Mesothelial cell of epicardium (in vitro differentiated cells): ENCODE data around the genes ZNF281 and CSRP1.

DNA sequence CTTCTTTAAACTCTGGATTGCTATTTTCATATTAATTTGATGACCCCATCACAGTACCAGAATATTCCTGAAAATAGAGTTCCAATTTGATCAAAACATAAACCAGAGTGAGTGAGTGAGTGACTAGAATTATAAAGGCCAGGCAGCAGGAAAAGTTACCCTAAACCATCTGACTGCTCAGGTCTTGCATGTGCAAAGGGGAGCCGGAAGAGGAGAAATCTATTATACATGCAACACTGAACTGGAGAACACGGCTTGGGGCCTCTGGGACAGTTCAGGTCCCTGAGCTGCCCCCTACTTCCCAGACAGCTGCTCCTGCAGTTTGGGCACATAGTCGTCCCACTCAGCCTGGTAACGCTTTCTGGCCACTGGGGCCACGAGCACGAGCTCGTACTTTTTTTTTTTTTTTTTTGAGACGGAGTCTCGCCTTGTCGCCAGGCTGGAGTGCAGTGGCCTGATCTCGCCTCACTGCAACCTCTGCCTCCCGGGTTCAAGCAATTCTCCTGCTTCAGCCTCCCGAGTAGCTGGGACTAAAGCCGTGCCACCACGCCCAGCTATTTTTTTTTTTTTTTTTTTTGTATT is 40.1 kb downstream of the PTPRC start:
- PRO-cap = no peak

GRCh38 chr1:198929206-198929465 is 290.3 kb downstream of the PTPRC start:
- PRO-cap = no peak

GRCh38 chr1:200030672-200031140 is 3.2 kb downstream of the NR5A2 start:
- PRO-cap = no peak

DNA sequence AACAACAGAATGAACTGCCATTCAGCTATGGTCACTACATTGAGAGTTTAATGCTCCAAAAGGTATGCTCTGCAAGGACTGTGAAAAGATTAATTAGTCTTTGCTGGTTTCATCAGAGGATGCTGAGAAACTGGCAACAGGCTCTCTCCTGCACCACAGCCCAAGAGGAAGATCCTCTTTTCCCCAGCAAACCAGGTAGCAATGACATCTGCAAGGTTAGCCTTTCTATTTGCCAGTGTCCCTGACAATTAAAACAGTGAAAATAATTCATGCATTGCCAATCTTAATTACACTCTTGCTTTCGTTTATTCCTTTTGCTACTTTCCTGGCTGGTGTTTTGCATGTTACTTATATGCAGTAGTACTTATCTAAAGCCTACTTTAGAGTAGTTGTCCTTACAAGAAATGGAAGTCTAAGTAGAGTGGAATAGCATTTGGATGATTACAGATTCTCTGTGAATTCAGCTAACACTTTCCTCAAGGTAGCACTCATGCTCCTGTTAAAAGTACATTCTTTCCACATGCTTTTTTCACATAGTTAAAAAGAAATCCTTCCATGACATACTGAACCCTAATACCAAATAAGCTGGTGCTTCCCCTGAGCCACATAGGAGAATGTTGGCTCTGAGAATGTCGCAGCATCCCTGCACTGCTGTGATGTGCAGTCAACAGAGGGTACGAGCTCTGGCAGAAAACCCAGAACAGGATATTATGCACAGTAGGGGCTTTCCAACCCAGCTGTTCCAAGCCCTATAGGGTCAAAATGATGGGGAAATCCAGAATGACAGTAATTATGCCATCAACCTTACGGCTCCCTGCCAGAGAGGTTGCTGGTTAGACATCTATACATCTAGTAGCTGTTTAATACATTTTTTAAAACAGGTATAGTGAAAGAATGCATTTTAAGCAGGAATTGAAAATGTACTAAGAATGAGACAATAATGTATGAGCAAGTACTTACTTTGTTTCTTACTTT is 125.6 kb downstream of the NR5A2 start:
- PRO-cap = no peak

- PRO-cap = no peak
Observed at GRCh38 chr1:200296140-200296704, 113.6 kb downstream of the ZNF281 start.

- PRO-cap = no peak
Observed at GRCh38 chr1:200298180-200298818, 111.5 kb downstream of the ZNF281 start.

- PRO-cap = no peak
Observed at GRCh38 chr1:200405300-200405713, 4.5 kb downstream of the ZNF281 start.

DNA sequence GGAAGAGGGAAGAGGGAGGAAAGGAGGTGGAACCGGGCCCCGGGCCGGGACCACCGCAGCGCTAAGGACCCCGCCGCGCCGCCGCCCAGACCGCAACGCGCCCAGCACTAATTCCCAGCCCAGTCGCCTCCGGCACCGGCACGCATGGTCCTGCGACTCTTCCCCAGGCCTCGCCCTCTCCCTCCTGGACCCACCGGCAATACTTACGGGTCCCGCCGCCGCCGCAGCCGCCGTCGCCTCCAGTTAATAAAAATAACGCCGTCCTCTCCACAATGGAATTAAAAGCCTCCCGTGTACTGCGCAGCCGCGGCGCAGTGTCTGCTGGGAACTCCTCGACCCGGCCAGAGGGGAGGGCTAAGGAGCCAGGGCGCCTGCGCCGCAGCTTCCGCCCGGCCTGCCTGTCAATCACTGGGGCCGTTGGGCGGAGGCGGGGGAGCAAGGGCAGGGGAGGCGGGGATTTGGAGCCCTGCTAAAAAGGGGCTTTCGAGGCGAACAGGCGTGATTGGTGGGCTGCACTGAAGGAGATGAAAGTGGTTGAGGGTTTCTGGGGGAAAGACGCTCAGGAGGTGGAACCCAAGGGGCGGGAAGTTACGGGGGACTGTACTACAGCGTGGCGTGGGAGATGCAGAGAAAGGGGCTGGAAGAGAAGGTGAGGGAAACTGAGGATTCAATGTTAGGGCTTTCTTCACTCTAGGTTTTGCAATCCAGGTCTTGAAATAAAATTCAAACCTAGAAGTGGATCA is at the start of gene ZNF281:
TSS of gene ZNF281 (minus strand) at position 298 of the 743 bp plus-strand sequence.
- PRO-cap = bidirectional peak, plus-strand start at position 499 of the sequence, minus-strand start at position 254 of the sequence

DNA sequence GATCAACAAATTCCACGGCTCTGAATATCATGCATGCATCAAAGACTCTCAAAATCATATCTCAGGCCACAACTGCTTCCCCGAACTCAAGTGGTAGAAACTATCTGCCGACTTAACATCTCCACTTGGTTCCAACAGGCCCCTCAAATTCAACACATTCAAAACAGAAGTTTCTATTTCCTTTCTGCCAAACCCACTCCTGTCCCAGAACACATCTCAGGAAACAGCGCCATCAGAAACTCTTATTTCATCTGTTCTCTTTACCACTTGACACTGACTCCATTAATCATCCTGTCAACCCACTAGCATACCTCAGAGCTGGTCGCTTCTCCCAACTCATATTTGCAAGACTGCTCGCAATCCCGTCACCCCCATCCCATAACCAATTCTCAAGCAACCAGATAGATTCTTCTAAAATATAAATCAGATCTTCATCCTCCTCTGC is 16.6 kb downstream of the DDX59 start:
- PRO-cap = no peak

DNA sequence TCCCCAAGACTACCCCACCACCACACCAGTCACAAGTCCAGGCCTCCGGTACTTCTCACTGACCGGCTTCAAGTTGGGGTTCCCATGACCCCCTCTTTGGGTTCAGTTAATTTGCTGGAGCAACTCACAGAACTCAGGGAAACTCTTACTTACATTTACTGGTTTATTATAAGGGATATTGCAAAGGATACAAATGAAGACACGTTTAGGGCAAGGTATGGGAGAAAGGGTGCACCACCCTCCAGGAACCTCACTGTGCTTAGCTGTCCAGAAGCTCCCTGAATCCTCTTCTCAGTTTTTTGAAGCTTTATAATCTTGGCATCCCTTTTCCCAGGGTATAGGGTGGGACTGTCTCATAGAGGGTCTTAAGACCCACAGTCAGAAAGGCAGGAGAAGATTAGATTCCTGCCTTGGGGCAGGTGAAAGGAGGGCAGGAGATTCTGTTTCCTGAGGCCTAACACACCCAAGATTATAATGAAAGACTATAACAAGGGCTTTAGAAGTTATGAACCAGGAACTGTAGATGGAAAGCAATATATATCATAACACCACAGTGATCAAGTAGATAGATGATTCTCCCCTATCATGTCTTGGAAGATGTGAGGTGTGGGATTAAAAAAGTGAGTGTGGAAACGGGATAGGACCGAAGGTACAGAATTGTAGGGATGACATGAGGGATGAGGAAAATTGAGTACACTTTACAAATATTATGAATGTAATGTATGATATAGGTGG is 31.0 kb downstream of the CAMSAP2 start:
- PRO-cap = no peak

- PRO-cap = no peak
Observed at GRCh38 chr1:200866289-200867200, 6.2 kb upstream of the GPR25 start.

DNA sequence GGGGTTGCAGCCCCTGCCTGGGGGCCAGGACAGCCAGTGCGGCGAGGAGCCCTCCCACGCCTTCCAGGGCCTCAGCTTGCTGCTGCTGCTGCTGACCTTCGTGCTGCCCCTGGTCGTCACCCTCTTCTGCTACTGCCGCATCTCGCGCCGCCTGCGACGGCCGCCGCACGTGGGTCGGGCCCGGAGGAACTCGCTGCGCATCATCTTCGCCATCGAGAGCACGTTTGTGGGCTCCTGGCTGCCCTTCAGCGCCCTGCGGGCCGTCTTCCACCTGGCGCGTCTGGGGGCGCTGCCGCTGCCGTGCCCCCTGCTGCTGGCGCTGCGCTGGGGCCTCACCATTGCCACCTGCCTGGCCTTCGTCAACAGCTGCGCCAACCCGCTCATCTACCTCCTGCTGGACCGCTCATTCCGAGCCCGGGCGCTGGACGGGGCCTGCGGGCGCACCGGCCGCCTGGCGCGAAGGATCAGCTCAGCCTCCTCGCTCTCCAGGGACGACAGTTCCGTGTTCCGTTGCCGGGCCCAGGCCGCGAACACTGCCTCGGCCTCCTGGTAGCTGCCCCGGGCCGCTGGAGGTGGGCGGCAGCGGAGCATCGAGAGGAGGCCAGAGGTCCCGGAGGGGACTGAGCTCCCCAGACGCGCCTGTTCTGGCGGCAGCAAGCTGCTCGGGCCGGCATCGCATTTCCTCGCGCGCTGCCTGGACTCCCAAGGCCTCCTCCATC is 949 bp downstream of the GPR25 start:
- PRO-cap = no peak

DNA sequence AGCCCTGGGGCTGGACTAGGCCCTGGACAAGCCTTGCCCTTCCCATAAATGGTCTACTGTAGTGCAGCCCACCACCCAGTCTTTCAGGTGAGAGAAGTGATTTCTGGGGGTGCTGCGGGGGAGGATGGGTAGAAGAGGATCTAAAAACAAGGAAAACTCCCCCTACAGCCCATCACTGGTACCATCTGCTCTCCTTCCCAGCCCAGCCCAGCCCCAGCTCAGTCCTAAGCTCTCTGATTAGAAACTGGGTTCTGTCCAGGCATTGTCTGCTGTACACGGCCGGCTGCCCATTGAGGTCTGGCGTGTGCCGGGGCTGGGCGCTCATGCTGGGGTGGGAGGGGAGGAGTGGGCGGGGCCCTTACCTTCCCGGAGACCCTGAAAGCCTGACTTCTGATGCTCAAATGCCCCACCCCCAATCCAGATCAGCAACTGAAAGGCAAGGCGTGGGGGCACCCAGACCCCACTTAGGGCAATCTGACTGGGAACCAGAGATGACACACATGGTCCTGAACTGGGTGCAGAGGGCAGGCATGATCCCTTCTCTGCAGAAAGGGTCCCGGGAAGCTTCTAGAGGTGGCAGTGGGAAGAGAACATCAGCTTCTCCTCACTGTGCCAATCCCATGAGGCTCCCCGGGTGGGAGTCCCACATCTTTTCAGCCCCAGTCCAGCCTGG is 2.4 kb downstream of the KIF21B start:
- PRO-cap = no peak

DNA sequence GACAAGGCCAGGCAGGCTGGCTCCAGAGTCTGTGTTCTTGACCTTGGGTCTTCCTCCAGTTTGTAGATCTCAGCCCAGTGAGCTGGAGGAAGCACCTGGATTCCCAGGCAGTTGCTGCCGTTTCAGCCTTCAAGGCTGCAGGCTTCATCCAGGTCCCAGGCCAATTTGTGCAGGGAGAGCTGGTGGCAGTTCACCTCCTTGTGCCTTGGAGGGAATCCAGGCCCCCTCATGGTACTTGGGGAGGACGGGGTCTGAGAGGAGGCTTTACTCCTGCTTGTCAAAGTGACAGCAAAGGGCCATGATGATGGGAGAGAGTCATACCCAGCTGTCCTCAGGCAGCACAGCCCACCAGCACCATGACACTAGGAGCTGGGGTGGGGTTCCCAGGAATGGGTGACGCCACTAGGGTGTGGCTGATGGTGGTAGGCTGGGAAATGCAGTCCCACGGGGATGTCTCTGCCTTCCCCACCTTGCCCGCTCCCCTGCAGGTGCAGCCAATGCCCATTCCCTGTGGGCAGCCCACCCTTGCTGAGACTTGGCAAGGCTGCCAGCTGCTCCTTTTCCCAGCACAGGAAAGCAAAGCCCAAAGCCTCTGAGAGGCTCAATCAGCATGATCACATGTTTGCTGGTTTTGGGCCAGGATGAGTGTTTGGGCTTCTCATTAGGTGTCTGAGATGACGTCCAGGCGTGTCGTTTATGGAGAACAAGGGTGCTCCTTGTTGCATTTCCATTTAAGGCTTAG is 27.2 kb downstream of the PKP1 start:
- PRO-cap = no peak

GRCh38 chr1:201426275-201426795 is 4.8 kb upstream of the TNNI1 start:
- PRO-cap = no peak

- PRO-cap = no peak
Observed at GRCh38 chr1:201488997-201490132, 17.6 kb downstream of the CSRP1 start.

DNA sequence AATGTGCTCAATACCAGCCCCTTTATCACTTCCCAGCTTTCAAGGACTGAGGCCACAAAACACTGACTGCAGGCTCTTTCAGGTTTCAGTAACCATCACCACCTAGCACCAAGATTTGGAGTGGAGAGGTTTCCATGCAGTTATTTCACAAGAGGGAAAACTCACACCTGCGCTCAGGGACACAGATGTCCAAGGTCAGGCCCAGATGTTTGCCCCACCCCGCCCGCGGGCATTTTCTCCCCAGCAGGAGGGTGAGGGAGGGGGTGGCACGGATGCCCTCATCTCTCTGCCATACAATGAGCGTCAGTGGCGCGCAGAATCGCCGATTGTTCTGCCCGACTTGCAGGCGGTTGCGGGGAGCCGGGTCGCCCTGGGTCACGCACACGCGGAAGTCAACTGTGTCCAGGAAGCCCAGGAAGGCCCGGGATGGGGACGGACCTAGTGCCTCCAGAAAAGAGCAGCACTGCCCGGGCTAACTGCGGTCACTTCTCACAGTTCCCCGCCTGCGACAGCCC is 409 bp downstream of the CSRP1 start:
- PRO-cap = no peak

DNA sequence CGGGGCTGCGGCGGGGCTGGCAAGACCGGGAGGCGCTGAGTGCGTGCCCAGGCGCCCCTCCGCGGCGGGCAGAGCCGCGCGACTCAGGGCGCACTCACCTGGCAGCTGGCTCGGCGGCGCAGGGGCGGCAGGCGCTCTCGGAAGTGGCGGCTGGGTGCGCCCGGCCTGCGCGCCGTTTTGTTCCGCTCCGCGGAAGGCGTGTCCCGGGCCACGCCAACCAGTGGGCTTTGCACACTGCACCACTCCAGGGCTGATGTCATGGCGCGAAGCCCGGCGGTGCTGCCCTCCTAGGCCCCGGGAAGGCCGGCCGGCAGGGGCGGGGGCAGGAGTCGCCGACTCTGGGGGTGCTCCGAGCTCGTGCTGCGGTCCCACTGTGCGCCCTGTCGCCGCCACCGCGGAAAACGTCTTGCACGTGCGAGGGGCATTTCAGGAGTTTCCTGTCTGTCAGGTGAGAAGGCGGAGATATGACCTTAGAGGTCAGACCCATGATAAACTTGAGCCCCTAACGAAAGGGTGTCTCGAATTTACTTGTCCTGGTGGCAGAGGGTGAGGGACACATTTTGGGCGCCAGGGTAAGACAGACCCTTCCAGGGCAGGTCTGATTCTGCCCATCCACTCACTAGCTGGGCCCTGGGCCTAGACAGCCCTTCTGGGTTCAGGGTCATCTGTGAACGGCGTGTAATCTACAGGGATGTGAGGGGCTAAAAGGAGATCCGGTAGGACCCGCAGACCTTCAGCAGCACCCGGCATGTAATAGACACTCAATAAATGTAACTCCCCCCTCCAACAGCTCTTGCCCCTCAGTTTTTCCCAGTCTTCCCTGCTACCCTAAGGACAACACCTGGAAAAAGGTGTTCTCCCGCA is at the start of gene CSRP1:
TSS of gene CSRP1 (minus strand) at position 152 of the 864 bp plus-strand sequence.
- PRO-cap = unidirectional peak, minus-strand start at position 152 of the sequence

GRCh38 chr1:201515241-201515808 is 8.4 kb upstream of the CSRP1 start:
- PRO-cap = no peak

GRCh38 chr1:201541249-201541524 is 2.3 kb downstream of the NAV1 start:
- PRO-cap = no peak